LUHMES (cell line): Measurements from ENCODE around the genes FCRL4, KIRREL1, OR10K1, OR6Y1 and ACKR1.

DNA sequence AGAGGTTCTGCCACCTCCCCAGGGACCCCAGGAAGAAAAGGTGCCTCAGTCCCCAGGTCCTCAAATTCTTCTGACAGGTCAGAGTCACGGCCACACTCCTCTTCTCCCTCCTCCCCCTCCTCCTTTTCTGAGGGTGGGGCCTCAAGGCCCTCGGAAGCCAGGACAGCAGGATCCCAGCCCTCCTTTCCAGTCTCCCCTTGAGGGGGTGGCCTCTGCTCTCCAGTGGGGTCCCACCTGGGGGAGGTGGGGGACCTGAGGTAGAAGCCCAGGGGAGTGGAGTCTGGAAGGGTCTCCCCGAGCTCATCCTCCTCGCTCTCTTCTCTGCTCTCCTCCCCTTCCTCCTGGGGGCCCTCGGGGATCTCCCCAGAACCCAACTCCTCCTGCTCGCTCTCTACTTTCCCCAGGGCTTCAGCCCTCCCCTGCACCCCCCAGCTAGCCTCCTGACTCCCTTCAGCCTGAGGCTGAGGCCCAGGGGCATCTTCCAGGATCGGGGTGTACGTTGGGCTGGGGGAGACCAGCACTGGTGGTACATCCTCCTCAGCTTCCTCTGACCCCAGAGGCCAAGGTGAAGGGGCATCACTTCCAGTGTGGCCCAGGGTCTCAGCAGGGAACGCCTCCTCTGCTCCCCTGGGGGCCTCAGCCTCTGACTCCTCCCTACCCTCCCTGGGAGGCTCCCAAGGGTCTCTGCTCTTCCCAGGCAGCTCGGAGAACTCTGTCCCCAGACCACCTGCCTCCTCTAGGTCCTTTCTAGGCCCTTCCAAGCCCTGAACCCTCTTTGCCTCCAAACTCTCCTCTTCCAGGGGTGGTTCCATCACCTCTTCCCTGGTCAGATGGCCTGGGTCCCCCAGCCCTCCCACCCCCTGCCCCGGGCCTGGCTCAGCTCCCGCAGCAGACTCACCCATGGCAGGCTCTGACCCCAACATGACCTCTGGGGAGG, 6.9 kb downstream of the NES start:
- PRO-cap, result no peak

- PRO-cap, result no peak
These were observed 13.1 kb downstream of the CRABP2 start for GRCh38 chr1:156692277-156692707.

- PRO-cap, result no peak
These were observed 2.5 kb upstream of the METTL25B start for GRCh38 chr1:156725345-156726511.

DNA sequence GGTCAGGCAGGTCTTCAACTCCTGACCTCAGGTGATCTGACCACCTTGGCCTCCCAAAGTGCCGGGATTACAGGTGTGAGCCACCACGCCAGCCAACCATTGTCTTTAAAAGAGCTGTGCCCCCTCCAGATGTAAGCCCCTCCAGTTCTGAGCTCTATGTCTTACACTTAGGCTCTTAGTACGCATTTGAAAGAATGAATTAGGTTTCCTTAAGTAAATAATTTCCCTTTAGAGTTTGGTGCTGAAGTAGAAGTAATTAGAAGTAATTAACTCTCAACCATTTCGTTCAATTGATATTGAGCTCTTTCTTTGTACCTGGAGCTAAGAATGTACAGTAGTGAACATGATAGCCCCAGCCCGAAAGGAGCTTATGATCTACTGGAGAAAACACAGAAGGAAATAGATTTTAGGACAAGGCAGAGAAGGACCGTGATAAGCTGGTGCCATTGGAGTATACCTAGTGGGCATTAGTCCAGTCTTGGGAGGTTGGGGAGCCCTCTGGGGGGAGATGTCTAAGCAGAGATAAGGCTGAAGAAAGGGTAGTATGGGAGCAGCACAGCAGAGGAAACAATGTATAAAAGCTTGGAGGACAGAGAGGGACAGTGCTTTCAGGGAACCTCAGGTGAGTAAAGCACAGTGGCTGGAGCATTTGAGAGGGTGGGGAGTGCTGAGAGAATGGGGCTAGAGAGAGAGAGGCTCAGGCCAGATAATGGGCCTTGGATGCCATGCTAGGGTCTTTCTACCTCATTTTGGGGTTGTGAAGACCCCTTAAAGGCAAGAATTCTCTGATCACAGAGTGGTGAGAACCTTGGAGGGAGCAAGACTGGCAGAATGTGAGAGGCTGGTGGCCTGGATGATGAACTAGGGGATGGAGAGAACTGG, 3.5 kb downstream of the PRCC start:
- PRO-cap, result no peak

DNA sequence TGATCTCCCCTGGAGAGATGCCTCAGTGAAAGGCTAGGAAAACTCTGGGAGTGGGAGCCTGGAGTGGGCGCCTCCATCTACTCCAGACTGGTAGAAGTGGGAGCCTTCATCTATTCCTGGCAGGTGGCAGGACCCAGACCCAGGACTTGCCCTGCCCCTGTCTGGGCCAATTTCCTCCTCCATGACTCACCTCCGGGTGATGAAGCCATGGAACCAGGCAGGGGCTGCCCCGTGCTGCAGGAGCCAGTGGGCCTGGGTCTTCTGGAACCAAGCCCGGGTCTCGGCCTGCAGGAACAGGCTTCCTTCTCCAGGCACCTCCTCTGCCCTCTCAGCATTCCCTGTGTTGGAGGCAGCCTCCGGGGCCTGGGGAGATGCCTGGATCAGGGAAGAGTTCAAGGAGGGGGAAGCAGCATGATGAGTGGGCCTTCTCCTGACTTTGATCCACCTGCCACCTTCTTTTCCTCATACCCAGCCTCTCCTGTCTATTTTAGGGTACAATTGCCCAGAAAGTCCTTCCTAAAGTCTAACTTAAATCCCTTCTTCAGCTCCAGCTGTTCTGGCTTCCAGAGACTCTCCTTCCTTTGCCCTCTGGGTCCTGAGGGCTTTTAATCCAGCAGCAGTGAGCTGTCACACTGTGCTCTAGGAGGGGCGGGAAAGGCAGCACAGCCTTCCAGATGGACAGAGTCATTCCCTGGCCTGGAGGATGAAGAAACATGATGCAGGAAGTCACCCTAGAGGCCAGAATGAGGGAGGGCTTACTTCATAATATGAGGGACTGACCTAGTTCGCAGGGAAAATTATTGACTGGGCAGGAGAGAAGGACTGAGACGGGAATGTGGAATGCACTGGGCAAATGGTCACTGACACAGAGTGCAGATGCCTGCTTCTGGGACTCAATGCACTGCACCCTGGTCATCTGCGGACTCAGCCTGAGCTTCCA, 1.5 kb downstream of the SH2D2A start:
- PRO-cap, result bidirectional peak, plus-strand start at position 686 of the sequence, minus-strand start at position 607 of the sequence

DNA sequence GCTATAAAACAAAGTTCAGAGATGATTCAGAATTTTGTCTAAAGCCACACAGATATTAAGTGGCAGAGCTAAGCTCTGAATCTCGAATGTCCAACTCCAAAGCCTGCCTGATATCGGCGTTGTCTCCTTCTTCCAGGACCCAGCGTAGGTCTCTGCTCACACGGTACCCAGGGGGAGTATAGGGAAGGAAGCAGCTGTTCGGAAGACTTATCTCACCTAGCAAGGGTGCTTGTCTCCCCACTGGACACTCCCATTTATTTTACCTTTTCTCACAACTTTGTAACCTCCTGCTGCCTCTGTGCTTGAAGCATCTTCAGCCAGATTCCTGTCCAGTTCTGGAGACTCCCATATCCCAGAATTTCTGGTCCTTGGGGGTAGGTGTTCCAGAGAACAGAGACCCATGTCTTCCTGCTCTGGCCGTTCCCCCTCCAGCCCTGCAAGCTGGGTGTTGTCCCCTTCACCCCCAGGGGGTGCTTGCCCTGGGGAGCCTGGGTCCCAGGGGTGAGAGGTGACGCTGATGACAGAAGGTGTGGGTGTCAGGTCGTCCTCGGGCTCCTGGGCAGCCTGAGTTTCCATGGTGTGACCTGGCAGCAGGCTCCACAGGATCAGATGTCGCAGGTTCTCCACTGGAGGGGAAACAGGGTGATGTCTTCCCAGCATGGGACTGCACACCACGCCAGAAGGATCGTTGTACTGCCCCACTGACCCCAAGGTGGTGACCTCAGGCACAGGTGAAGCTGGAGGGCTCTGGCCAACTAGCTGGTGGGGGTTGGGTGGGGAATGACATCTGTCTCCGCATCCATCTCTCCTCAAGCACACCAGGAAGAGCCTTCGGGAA, 19.1 kb downstream of the LRRC71 start:
- PRO-cap, result no peak

- PRO-cap, result no peak
These were observed 53.2 kb downstream of the LRRC71 start for GRCh38 chr1:156973279-156974393.

DNA sequence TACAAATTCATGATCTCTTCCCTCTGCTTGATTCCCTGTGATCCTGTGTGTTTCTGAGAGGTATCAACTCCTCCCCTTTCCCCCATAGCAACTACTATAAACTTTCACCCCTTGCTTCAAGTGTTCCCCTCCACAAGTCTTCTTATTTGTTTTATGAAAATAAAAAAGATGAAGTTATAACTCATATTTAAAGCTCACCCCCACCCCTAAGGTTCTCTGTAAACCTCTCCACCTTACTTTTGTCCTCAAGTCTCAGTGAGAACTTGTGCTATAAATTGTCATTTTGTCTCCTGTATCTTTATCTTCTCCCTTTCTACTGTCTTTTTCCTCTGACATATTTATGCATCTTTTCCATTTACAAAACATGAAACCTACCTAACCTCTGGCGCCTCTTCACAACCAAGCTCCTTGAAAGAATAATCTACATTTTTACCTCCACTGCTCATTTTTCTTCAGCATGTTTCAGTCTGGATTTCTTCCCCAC, 25.8 kb upstream of the ARHGEF11 start:
- PRO-cap, result no peak

DNA sequence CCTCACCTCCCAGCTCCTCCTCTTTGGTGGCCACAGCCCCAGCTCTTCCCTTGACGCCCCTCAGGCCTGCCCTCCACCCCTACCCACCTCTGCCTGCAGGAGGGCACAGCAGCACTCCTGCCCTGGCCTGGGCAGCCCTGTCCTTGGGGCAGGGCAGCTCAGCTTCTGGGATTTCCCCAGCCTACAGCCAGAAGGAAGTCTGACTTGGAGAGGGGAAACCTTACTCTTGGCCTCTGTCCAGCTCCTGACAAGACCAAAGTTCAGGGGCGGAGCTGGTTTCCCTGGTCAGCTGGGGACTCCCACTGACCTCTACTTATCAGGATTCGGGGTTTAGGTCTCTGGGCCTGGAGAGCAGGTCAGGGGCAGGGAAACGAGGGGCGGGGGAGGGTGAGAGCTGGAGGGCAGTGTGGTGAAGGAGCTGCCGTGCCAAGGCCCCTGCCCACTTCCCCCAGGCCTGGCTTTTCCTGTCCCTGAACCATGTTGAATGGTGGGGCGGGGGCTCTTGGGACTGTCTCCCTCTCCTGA, 16.7 kb upstream of the ETV3 start:
- PRO-cap, result no peak

GRCh38 chr1:157497960-157498377, 54.3 kb downstream of the FCRL5 start:
- PRO-cap, result no peak

GRCh38 chr1:157597965-157598164, at the start of gene FCRL4:
TSS of gene FCRL4 (minus strand) at chr1:157598085.
- PRO-cap, result no peak

- PRO-cap, result no peak
These were observed 13.1 kb downstream of the FCRL1 start for GRCh38 chr1:157806407-157807597.

DNA sequence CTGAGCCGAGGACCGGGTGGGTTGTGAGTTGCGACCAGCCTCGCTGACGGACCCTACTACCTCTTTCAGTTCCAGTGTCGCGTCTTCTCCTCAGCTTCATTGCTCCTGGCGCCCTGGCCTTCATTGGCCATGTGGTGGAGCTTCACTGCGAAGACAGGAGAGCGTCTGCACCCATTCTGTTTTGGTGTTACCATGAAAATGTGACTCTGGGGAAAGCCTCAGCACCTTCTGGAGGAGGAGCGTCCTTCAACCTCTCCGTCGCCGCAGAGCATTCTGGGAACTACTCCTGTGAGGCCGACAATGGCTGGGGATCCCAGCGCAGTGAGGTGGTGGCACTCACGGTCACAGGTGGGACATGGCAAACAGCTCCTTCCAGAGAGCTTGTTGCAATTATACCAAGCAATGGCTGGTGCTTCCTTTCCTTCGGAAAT, 67.7 kb upstream of the KIRREL1 start:
- PRO-cap, result no peak

- PRO-cap, result unidirectional peak, plus-strand start at chr1:157993293; bidirectional peak, plus-strand start at chr1:157993631, minus-strand start at chr1:157993539
These were observed at the start of gene KIRREL1 for GRCh38 chr1:157992759-157993745. TSS of gene KIRREL1 (plus strand) at chr1:157993645.

DNA sequence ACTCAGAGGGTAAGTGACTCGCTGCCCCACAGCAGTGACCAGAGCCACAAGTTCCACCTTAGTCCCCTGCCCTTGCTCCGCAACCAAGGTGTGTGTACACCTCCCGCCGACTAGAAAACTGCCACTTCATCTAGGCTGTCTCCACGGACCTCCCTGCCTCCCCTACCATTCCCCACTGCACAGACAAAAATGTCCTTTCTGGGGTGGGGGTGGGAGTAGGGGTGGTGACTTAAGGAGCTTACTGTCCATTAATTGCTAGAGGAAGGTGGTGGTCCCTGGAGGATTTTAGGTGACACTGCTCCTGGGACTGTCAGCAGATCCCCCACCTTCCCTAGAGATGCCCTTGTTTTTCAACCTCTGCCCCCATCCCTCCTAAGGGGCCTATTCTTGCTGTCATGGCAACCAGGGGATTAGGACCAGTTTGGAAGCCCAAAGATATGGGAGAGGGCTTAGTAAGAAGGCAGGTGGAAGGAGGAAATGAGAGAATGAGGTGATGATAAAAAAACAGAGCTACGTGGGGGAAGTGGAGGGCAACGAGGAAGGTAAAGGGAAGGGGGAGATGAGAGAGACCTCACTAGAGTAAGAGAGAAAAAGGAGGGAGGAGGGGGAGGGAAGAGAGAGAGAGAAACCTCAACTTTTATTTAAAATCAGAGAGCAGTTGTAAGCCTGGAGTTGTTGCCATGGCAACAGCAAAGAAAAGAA, 20.3 kb downstream of the KIRREL1 start:
- PRO-cap, result no peak

DNA sequence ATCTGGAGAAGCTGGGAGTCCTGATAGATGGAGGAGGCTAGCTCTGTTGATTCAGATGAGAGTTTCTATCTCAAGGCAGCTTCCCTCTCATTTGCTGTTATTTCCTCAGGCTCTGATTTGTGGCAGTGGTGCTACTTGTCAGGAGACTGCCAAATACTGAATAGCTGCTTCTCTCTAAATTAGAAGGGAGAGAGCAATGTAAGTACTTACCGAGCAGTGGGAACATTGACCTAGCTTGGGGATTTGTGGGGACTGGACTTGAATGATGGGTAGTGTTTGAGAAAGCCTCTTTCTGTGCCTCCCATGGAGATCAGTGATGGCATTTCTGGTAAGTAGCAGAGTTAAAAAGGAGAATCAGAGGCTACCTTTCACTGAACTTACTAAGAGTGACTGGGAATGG, at the start of gene OR10K1:
Gene OR10K1 (plus strand): TSS at position 258 of the 400 bp plus-strand sequence.
- PRO-cap, result no peak

DNA sequence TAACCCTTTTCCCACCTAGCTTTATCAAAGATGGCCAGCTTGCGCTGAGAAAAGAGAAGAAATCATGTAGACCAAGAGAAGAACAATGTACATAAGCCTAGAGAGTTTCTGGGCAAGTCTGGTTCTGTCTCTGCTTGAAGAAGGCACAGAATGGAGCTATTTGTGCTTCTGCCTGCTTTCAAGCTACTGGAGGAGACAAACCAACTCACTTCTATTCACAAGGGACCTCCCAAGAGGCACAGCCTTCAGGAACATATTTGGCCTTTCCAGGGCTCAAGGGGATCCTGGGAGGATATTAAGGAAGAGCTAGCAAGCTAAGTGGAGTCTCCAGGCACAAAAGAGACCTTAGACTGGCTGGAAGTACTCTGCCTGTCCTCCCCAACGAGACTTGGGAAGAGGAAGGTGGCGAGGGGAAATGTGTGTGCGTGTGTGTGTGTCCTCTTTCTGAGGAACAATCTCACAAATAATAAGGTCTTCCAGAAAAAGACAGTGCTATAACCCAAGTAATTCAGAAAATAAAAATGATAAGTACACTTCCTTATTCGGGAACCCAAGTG, at the start of gene OR6Y1:
Gene OR6Y1 (minus strand): TSS at position 124 of the 557 bp plus-strand sequence.
- PRO-cap, result no peak

DNA sequence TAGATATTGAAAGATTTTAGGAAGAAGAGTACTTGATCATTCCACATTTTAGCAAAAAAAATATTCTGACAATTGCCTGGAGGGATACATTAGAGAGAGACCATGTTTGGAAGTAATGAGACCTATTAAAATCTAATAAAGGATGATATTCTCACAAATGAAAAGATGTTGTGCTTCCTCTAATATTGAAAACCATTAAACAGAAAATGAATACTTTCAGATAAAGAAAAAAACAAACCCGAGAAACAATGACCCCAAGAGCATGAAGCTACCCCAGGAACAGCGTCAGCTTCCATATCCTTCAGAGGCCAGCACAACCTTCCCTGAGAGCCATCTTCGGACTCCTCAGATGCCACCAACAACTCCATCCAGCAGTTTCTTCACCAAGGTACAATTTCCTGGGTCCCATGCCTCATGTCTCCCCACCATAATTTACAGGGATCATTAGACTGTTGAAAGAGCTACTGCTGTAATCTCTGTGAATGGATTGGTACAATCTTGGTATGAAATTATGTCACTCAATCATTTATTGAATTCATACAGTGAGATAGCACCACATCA, 22.7 kb downstream of the IFI16 start:
- PRO-cap, result no peak

DNA sequence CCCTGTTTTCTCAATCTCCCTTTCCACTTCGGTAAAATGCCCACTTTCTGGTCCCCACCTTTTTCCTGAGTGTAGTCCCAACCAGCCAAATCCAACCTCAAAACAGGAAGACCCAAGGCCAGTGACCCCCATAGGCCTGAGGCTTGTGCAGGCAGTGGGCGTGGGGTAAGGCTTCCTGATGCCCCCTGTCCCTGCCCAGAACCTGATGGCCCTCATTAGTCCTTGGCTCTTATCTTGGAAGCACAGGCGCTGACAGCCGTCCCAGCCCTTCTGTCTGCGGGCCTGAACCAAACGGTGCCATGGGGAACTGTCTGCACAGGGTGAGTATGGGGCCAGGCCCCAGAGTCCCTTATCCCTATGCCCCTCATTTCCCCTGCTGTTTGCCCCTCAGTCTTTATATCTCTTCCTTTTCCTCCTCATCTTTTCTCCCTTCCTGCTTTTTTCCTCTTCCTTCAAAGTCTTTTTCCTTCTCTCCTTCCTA, at the start of gene ACKR1:
Gene ACKR1 (plus strand): TSS at position 215 of the 481 bp plus-strand sequence.
- PRO-cap, result no peak

DNA sequence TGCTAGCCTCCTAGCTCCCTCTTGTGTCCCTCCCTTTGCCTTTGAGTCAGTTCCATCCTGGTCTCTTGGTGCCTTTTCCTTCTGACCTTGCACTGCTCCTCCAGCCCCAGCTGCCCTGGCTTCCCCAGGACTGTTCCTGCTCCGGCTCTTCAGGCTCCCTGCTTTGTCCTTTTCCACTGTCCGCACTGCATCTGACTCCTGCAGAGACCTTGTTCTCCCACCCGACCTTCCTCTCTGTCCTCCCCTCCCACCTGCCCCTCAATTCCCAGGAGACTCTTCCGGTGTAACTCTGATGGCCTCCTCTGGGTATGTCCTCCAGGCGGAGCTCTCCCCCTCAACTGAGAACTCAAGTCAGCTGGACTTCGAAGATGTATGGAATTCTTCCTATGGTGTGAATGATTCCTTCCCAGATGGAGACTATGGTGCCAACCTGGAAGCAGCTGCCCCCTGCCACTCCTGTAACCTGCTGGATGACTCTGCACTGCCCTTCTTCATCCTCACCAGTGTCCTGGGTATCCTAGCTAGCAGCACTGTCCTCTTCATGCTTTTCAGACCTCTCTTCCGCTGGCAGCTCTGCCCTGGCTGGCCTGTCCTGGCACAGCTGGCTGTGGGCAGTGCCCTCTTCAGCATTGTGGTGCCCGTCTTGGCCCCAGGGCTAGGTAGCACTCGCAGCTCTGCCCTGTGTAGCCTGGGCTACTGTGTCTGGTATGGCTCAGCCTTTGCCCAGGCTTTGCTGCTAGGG, 638 bp downstream of the ACKR1 start:
- PRO-cap, result no peak